ENCODE results near the gene UPK3B.

DNA sequence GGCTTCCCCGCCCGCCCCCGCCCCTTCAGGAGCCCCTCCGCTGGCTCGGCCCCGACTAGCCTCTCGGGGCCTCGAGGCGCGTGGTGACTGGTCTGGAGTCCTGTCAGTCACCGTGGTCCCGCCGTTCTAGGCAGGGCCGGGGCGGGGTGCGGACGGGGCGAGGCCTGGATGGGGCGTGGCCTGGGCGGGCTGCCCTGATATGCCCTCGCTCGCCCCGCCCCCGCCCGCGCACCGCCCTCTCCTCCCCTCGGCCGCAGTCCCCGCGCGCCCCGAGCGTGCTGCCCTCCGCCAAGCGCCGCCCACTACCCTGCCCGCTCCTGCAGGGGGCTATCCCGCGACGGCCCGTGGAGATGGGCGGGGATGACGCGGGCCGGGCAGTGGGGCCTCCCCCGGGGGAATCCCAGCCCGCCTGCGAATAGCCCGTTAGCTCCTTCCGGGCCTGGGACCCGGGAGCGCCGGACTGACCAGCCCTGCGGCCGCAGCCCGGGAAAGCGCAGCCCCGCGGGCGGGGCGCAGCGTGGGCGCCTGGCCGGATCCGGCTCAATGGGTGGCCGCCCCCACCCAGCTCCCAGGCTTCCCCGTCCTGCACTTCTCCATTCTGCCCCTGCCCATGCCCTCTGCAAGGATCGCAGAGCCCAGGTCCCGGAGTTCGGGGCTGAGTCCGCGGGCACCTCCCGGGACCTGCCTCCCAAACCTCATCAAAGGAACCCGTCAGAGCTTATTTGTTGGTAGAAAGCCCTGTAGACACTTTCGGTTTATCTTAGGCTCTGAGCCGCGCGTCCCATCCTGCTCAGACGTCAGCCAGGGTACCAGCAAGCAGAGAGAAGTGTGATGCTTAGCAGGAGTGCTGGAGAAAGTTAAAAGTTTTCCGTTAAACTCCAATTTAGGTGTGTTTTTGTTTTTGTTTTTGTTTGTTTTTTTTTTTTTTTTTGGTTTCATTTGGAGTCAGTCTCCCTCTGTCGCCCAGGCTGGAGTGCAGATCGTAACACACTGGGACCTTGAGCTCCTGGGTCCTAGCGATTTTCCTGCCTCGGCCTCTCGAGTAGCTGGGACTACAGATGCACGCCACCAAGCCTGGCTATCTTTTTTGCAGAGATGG, 692 bp upstream of the HIP1 start:
- PRO-cap = bidirectional peak, plus-strand start at position 432 of the sequence, minus-strand start at position 164 of the sequence; bidirectional peak, plus-strand start at position 602 of the sequence, minus-strand start at position 487 of the sequence; unidirectional peak, minus-strand start at position 701 of the sequence

GRCh38 chr7:75925642-75926301, 10.8 kb downstream of the POR start:
- PRO-cap = no peak

DNA sequence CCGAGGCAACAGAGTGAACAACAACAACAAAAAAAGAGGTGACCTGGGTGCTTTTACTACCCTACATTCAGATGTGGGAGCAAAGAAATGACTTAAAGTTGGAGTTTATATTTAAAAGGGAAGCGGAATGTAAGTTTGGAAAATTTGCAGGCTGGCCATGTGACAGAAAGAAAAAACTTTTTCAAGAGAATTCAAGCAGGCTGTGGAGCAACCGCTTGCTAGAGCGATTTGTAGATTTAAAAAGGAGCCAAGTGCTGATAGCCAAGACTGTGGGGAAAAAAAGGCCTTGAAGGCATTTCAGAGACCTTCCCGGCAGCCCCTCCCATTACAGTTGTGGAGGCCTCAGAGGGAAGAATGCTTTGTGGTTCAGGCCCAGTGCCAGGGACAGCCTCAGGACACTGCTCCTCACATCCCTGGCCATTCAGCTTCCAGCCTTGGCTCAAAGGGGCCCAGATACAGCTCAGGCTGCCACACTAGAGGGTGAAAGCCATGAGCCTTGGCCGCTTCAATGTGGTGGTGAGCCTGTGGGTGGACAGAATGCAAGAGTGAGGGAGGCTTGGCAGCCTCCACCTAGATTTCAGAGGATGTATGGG, 19.4 kb downstream of the POR start:
- PRO-cap = unidirectional peak, plus-strand start at position 426 of the sequence; unidirectional peak, plus-strand start at position 477 of the sequence

DNA sequence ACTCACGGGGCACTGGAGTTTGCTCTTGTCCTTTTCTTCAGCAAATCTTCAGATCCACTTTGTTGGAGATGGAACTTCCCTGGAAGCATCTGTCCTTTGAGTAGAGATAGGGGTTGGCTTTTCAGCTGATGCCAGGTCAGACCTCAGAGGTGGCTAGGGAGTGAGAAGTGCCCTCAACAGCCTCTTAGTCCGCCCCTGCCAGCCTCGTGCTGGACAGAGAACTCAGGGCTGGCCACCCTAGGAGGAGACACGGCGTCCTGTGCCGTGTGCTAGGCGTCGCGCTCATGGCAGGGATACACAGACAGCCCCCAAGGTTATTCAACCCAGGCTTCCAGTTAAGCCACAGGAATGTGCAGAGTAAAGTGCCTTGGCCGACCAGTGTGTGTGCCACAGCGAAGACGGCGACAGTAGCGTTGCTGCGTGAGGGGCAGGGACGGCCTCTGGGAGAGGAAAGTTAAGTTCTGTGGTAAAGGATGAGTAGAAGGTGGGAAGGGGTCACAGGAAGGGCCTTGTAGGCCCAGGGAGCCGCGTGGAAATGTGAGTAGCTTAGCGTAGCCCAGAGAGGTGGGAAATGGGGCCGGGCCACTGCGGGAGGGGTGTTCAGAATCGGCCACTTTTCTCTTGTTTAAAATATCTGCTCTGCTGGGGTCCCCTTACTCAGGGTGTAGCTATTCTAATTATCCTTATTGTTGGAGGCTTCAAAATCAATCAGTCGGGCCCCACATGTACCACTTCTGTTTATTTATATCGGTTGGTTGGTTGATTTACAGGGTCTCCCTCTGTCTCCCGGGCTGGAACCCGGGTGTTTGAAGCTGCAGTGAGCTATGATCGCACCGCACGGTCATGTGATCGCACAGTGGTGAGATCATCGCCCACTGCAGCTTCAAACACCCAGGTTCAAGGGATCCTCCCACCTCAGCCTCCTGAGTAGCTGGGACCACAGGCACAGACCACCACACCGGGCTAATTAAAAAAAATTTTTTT, 24.6 kb downstream of the TMEM120A start:
- PRO-cap = no peak

DNA sequence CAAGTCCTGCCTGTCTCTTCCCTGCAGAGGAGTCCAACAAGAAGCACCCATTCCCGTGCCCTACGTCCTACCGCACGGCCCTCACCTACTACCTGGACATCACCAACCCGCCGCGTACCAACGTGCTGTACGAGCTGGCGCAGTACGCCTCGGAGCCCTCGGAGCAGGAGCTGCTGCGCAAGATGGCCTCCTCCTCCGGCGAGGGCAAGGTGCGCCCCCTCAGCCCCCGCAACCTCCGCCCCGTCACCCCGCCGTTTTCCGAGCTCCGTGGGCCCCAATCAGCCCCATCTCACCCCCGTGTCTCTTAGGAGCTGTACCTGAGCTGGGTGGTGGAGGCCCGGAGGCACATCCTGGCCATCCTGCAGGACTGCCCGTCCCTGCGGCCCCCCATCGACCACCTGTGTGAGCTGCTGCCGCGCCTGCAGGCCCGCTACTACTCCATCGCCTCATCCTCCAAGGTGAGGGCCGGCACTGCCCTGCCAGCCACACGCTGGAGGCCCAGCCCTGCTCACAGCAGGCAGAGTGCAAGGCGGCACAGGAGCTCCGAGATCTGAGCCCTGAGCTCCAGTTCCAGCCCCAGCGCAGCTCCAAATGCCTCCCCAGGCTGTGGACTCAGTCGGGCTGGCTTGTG, 9.5 kb downstream of the TMEM120A start:
- PRO-cap = no peak

GRCh38 chr7:76011218-76012120, 17.1 kb upstream of the TMEM120A start:
- PRO-cap = no peak

- PRO-cap = no peak
Observed at GRCh38 chr7:76108303-76108878, 60.5 kb downstream of the MDH2 start.

- PRO-cap = unidirectional peak, plus-strand start at chr7:76178426
Observed at GRCh38 chr7:76177932-76178722, 23.6 kb upstream of the SRRM3 start.

- PRO-cap = bidirectional peak, plus-strand start at chr7:76235479, minus-strand start at chr7:76235259
Observed at GRCh38 chr7:76234783-76235613, 33.3 kb downstream of the SRRM3 start.

DNA sequence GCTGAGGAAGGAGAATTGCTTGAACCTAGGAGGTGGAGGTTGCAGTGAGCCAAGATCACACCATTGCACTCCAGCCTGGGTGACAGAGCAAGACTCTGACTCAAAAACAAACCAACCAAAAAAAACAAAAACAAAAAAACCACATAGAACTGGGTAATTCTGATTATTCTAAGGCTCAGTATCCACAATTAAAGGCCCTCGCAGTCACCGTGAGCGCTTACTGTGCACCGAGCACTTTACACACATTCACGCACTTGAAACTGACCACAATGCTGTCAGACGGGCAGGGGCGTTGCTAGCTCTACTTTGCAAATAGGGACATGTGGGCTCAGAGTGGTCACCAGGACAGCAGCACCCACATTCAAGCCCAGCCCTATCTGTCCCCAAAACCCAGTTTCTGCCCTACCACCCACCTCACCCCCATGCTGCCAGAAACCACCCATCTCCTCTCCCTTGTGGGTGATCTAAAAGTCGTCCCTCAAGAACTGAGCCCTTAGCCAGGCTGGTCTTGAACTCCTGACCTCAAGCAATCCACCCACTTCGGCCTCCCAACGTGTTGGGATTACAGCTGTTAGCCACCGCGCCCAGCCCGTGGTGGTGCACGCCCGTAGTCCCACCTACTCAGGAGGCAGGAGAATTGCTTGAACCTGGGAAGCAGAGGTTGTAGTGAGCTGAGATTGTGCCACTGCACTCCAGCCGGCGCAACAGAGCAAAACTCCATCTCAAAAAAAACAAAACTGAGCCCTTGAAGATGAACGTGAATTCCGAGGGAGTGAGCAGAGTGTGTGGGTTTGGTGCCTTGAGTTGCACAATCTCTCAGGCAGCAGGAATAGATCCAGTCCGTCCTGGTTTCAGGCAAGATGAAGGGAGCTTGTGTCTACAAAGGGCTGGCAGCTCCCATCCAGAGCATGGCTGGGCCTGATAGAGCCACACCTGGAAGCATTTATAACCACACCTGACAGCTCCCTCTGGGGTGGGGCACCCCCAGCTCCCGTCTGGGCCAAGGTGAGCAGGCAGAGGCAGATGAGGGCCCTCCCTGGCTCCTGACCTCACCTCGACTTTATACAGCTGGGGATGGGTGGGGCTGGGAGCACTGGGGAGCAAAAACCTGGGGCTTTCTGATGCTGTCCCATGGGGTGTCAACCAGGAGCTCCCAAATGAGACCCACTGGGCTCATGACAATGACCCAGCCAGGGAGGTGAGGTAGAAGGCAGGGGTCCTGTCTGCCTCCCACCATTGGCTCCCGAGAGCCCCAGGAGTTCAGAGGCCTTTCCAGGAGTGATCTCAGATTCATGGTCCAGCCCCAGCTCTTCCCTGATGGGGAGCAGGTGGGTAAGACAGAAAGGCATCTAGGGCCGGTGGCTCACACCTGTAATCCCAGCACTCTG, 5.3 kb upstream of the HSPB1 start:
- PRO-cap = no peak

DNA sequence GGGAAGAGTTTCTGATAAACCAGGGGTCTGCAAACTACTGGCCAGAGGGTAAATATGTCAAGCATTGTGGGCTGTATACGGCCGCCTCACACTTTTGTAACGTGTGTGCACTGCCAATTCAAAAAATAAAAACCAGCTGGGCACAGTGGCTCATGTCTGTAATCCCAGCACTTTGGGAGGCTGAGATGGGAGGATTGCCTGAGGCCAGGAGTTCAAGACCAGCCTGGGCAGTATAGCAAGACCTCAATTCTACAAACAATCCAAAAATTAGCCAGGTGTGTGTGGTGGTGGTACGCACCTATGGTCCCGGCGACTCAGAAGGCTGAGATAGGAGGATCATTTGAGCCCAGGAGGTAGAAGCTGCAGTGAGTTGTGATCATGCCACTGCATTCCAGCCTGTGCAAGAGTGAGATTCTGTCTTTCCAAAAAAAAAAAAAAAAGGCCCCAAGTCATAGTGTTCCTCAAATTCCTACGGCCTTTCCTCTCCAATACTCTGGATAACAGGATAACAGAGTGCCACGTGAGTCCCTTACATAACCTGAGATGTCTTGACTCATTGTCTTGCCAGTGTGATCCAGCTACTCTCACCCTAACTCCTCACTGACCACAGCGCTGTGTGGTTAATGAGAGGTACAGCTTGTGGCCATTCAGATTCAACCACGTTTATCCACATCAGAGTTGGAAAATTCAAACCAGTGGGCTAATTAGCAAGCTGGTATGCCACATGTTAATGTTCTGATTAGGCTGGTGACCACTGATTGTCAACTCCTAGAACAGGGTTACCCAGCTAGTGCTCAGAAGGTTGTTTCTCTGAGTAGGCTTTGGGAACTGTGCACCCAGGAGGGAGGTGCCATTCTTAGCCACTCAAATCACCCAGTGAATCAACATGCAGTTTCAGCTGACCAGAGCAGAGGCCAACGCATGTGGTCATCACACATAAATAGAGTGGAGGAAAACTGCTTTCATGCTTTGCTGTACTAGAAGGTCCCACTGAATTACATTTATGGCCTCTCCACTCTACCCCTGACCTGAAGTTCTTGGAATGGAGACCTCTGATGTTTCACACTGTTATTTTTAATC, 20.0 kb downstream of the HSPB1 start:
- PRO-cap = no peak

DNA sequence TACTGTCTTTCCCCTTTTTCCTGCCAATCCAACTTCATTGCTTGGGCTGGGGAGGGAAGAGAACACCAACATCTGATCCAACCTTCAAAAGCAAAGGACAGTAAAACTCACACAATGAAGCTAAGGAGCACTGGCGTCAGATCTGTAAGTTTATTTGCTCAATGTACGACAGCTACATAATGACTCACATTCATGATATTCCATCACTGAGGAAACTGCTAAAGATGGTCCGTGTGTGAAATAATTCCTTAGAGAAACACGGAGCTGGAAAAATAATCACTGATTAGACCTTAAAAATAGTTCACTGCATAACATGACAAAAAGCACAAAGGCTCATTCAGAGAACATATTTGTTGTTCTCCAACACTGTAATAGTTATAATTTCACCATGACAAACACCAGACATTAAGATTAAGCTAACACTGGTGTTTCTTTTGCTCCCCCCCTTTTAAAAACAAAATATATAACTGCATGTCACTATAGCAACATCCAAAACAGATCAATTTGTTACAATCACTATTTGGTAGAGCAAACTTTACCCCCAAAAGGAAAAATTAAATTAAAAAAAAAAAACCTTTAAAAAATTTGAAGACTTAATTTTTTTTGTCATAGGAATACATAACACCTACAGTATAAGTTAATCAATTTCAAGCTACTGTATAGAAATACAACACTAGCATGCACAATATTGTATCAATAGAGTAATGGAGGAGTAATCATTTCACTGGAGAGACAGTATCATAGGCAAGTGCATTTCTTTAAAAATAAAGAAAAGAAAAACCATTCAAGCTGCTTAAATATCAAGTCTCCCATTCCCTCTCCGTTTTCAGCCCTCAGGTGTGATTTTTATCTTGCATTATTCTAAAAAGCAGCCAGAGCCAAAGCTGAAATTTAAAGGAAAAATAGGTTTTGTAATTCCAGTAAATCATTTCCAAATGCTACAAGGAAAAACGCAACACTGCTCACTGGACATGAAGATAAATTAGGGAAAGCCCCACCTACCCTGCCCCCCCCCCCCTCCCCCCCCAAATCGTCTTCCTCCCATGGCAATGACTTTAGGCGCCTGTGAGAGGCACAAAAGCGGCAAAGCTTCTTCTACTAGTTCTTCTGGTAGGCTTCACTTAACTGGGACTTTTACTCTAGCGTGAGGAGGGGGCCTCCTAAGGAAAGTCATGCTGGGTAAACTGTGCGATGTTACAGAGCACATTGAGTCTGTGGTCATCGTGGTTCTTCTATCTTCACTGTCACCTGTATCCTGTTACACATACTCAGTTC, 24.6 kb downstream of the HSPB1 start:
- PRO-cap = no peak

DNA sequence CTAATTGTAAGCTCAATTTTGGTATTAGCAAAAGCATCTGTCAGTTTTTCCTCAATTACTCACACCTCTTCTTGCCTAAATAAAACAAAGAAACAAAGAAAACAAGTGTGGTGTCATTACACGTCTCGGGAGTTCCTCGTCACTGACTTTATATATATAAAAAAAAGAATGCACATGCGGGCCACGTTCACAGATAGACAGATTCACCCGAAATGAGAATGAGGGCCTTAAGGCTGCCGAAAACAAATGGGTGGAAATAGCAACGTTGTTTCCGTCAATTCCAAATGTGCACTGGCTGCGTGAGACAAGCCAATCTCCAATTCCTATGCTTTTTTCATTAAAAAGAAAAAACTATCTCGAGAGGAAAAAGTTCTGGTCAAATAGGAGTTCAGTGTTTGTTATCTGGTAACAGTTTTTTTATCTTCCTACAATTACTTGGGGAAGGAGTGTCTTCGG, 25.5 kb downstream of the HSPB1 start:
- PRO-cap = no peak

GRCh38 chr7:76357973-76358106, 951 bp downstream of the YWHAG start:
- PRO-cap = no peak

DNA sequence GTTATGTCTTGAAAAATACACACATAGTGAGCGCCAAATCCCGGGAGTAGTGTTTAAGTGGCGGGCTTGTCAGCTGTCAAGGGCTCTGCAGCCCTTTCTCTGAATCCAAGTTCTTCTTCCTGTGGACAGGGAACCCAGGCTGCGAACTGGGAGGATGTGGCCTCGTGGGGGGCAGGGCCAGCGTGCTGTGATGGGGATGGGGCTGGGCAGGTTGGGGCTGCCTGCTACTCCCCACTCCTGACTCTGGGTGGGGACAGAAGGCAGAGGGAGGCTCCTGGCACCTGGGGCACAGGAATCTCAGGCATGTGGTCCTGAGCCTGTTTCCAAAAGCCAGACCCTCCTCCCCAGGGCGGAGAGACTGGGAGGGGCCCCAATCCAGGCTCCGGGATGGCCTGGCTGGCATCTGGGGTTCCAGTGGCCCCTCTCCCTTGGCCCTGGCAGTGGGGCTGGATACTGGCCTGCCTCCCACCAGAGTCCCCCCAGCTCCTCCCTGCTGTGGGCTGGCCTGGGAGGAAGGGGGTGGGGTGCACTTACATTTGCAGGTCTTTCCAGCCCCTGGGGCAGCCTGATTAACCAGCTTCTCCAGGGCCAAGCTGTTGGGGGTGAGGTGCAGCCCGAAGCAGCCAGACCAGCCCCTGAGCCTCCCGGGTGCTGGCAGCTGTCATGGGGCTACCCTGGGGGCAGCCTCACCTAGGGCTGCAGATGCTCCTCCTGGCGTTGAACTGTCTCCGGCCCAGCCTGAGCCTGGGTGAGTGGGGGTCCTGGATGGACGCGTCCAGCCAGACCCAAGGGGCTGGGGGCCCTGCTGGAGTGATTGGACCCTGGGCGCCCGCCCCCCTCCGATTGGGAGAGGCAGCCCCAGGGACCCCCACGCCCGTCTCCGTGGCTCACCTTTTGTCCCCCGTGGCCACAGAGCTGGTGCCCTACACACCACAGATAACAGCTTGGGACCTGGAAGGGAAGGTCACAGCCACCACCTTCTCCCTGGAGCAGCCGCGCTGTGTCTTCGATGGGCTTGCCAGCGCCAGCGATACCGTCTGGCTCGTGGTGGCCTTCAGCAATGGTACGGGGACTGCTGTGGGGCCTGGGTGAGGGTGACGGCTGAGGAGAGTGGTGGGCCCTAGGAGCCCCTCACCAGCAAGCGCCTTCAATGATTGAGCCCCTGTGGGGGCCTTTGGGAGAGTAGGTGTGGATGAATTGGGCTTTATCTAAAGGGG, at the start of gene UPK3B:
TSS of gene UPK3B (plus strand) at position 563 of the 1,217 bp plus-strand sequence.
- PRO-cap = no peak

DNA sequence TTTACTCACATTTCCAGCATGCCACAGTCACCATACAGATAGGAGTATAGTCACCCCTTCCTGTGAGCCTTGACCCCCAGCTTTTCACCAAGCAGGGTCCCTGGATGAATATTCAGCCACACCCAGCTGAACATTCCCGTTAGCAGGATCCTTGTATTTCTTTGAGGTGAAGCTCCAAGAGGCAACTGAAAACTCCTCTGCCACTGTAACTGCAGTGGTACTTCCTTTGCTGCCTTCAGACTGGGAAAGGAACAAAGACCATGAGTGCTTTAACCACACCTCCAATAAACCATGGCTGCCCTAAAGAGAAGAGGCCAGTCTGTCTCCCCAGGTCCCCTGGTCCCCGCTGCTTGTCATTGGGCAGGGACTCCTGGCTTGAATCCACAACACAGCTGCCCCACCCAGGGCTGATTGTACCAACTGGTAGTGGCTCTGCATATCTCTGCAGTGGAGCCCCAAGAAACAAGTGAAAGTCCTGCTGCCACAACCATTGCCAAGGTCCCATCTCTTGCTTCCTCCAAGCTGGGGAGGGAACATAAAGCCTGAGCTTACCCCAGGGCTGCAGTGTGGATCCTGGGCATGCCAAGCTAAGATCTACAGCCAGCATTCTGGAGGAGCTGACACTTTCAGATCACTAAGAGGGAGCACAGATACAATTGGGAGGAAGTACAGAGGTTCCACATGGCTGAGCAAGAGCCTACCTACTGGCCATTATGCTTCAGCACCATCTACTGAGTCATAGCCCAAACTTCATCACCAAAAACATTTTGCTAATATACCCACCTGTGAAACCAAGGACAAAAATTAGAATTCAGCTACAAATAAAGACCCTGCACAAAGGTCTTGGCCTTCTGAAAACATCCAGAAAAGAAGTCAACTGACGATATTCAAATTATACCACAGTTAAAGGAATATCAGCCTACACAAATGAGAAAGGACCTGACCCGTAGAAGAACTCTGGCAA, 35.4 kb downstream of the POMZP3 start:
- PRO-cap = no peak

- PRO-cap = no peak
Observed at GRCh38 chr7:76645011-76645759, 18.1 kb upstream of the POMZP3 start.

GRCh38 chr7:77007989-77008601, 24.1 kb downstream of the SPDYE17 start:
- PRO-cap = no peak

- PRO-cap = no peak
Observed at GRCh38 chr7:77068527-77069083, 6.2 kb upstream of the SPDYE18 start.

GRCh38 chr7:77330433-77330922, 85.7 kb downstream of the GSAP start:
- PRO-cap = no peak

Data from ReNcell CX (cell line).